Parietal lobe (tissue), 2 donors: ENCODE measurements around a stretch of chr16.

DNA sequence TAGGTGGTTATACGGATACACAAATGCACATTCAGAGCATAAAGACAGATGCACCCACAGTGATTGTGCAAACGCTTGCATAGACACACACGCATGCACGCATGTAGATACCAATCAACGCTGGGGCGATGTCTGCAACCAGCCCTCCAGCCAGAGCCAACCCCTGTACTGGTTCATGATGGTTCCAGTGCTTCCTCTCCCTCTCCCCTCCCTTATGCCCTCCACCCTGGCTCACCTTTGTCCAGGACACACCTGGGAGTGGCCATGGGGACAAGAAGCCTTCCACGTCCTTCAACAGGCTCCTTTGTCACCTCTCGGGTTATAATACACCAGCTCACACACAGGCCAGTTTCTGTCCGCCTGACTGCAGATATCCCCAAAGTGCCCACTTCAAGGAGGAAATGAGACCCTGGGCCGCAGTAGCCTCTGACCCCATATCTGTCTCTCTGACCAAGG, 33.0 kb upstream of the SNN start:
- RAMPAGE, long total RNA = no peak

- RAMPAGE, long total RNA = no peak
Measured at GRCh38 chr16:11688993-11689627, 20.9 kb downstream of the SNN start.

GRCh38 chr16:11735756-11736510, 6.7 kb downstream of the TXNDC11 start:
- RAMPAGE, long total RNA = no peak

DNA sequence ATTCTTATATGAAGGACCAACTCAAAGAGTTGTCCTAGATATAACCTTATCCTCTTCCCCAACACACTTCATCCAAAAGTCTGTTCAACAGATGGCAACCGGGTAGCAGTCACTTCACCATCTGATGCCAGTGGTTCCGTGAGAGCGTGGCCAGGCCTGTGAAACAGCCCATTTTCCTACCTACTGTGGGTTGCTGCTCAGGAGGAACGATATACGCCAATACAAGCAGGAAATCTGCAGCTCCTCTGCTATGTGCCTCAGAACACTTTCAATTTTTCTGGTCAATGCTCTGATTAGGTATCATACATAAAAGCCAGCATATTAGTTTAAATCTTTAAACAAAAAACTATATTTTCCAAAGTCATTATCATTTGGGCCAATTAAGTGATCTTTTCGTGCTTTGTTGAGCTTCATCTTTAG, 8.3 kb upstream of the TXNDC11 start:
- RAMPAGE, long total RNA = no peak

DNA sequence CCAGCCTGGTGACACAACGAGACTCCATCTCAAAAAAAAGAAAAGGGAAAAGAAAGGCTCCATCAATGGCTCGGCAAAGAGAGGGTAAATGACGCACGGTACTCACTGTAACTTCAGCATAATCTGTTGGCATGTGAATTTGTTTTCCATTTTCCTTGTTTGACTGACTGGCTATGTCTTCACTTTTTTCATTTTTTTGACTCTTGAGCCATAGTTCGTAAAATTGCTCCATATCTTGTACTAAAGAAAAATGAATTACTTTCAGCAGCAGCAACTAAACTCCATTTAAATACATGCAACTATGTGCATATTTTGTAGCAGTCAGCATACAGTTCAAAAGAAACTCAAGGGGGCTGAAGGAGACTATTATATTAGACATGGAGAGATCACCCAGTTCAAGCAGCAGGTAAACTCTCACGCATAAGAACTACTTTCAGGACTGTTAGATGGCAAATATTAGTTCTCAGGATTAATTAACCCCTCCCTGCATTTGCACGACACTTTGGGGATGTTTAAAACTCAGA, 13.5 kb upstream of the TXNDC11 start:
- RAMPAGE, long total RNA = no peak

- RAMPAGE, long total RNA = no peak
Measured at GRCh38 chr16:11761654-11762410, 19.2 kb upstream of the TXNDC11 start.

- RAMPAGE, long total RNA = no peak
Measured at GRCh38 chr16:11794511-11795533, 2.2 kb downstream of the ZC3H7A start.

DNA sequence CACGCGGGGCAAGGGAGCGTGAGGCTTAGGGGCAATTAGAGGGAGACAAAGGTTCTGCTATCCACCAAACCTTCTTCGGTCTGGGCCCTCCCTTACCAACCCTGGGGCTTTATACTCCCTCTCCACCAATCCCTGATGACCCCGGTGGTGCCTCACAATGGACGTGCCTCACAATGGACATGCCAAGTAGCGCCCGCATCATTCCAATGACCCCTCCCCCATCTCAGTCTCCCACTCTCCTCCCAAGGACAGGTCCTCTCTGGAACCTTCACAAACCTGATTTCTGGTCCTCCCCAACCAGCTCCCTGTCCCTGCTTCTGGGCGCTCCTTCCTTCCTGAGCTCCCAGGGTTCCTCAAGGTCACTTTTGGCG, 298 bp downstream of the NPIPB2 start:
- RAMPAGE, long total RNA = no peak

- RAMPAGE, long total RNA = no peak
Measured at GRCh38 chr16:12149609-12150219, 173.2 kb downstream of the SNX29 start.

DNA sequence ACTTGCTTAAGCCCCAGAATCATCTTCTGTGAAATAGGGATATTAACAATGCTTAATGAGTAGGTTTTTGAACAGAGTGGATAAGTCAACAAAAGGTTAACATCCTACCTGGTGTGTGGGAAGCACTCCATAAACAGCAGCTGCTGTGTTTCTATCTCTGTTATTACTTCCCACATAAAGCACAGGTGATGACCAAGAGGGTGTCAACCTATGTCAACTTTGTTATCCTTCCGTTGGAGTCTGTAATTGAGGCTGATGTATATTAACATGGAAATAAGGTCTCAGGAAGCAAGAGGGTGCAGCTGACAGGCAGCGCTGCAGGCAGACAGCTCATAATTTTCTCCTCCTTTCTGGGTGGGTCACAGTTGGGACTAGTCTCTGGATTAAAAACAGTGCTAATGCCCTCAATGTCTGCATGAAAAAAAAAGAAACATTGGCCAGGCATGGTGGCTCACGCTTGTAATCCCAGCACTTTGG, 269.4 kb downstream of the SNX29 start:
- RAMPAGE, long total RNA = no peak

DNA sequence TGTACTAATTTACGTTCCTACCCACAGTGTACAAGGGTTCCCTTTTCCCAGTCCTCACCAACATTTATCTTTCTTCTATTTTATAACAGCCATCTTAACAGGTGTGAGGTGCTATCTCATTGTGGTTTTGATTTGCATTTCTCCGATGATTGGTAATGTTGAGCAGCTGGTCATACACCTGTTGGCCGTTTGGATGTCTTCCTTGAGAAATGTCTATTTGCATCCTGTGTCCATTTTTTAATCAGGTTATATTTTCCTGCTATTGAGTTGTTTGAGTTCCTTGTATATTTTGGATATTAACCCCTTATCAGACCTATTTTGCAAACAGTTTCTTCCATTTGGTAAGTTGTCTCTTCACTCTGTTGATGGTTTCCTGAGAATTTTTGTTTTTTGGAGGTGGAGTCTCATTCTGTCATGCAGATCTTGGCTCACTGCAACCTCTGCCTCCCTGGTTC, 279.5 kb downstream of the SNX29 start:
- RAMPAGE, long total RNA = no peak

DNA sequence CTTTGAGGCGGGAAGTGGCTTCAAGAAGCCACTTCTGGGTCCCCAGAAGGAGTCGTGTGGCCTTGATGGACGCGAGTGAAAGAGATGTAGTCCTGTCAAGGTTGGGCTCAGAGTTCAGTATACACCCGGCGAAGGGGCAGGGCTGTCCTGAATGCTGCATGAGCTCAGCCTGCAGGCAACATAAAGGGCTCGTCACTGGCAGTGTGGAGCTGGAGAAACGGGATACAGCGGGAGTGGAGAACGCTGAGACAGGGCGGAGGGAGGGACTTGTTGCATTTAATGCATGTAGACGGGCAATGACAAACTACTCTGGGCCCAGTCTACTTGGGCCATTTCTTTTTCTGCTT, 313.2 kb downstream of the SNX29 start:
- RAMPAGE, long total RNA = no peak

DNA sequence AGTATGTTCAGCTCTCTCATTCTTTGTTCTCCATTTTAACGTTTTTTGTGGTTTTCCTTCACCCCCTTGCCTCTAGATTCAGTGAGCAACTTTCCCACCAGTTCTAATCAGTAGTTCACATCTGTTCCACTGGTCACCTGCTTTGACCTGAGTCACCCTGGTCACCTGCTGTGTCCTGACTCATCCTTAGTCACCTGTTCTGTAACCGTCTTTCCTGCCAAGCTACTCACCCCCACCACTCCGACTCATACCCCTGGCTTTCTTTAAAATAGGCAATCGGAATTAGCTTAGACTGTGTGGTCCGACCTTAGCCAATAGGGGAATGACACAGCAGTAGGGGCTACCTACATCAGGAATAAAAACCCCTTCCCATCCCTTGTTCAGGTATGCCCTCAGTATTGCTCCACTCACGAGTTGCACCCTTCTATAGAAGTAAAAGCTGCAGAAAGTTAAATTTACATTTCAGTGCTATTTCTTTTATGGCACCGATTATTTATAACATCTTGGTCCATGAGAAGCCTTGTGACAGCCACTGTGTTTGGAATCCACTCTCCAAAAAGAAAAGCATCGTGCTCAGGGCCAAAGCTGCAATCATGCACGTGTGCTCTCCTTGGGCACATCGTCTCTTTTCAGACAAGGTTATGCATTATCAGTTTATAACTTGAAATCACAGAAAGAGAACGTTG, 189.9 kb downstream of the CPPED1 start:
- RAMPAGE, long total RNA = no peak

GRCh38 chr16:12753101-12753834, 50.4 kb downstream of the CPPED1 start:
- RAMPAGE, long total RNA = no peak

GRCh38 chr16:13061816-13062256, 160.4 kb downstream of the SHISA9 start:
- RAMPAGE, long total RNA = no peak

- RAMPAGE, long total RNA = no peak
Measured at GRCh38 chr16:13936548-13937242, 16.7 kb downstream of the ERCC4 start.

GRCh38 chr16:14029598-14029937, 41.6 kb upstream of the MRTFB start:
- RAMPAGE, long total RNA = no peak

DNA sequence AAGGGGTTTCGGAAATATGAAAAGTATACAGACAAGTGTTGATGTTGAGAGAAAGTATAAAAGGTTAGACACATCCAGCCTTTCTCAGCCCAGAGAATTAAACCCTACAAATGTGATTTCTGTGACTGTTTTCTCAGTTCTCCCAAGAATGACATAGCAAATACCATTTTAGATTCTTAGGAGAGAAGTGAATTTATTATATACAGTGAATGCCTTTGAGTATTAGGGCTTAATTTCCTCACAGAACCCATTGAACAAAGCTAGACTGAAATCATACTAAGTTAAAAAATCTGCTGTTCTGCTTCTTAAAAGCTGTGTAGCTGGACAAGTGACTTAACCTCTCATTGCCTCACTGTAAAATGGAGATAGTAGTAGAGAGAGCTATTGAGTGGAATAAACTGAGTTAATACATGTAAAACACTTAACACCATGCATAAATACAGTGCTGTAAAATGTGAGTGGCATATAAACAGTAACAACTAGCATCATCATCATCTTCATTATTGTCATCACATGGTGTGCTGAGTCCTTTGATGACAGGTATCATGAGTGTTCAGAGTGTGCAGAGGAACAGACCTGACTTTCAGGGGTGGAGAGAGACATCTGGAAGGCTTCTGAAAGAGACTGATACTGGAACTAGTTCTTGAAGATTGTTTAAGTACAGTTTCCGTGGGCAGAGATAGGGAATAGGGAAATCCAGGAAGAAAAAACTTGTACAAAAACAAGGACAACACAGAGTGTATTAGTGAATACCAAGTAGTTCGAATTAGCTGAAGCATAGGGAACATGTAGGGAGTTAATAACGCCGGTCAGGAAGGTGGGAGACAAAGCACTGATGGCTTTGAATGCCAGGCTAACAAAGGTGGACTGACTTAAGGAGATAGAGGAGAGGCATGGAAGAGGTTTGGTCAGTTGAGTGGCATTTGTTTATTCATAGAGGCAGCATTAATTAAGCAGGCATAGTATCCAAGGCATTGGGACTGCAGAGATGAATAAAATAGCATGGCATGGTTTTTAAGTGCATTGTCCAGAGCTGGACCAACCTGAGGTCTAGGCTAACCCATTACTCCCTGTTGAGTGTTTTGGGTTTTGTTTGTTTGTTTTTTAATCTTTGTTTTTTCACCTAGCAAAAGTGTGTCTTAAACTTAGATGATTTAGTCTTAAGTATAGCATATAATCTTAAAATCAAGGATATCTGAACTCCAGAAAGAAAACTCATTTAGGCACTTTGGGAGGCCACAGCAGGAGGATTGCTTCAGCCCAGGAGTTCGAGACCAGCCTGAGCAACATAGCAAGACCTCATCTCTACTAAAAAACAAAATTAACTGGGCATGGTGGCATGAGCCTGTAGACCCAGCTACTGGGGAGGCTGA, 105.7 kb downstream of the MRTFB start:
- RAMPAGE, long total RNA = no peak

DNA sequence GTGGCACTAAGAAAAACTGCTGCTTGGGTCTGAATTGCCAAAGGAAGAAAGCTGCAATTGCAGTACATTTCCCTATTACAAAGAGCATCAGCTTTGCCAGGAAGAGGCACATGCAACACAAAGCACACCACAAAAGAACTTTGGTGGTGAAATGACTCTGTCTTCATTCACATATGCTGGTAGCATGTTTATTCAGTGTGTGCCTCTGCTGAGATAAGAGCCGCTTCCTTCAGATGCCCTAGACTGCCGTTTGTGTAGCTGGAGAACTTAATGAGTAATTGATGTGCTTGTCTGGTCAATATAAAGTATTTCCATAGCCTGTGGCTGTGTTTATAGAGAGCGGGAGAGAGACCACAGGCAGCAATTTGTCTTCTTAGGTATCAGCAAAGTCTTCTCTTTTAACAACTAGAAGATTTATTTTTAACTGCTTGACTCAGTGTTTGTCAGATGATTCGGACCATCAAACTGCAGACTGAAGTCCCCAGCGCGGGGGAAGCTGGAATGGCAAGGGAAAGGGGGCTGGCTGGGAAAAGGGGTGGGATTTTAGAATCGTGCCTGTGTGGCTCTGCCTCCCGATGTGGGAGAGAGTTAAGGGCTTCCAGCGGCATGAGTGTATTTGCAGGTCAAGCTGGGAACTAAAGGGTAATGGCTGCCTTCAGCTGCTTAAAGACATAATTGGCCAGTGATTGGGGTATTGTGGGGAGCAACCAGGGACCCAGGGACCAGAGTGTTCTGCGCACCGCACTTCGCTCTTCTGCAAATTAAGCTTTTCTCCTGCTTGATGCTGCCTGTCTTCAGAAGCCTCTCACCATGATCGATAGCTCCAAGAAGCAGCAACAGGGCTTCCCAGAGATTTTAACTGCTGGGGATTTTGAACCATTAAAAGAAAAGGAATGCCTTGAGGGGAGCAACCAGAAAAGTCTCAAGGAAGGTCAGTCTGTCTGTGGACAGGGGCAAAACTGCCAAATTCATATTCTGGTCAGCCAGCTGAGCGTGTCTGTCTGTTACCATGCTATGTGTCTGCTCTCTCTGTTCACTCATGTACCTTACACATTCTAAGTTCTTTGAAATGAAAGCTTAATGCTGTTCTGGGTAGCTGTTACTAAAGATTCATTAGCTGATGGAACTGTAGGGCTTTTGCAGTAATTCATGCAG, 115.4 kb downstream of the MRTFB start:
- RAMPAGE, long total RNA = no peak

DNA sequence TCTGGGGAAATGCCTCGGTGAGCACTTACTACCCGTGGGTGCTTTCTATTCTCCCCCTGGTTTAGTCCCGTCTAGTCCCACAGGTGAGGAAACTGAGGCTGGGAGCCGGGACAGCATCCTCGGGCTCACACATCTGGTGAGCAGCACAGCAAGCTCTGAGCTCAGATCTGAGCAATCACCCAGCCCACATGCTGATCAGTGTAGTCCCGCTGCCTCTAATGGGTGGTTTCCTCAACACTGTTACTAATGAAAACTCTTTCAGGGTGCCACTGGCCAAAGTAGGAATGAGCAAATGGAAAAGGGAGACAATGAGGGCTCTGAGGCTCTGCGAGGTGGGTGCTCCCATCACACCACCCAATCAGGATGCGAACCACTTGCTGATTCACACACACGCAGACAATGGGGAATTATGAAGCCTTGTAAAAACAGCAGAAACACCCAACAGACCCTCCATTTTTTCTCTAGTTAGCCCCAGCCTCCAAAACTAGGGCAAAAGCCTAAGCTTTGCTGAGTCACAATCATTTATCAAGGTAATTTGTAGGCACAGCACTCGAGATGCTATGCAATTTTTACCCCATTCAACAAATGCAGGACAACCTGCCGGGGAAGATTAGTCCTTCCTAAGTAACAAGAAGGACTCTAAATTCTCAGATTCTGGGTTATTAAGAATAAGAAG, 202.5 kb downstream of the PARN start:
- RAMPAGE, long total RNA = no peak